HepG2 (cell line): ENCODE measurements around a stretch of chr14.

DNA sequence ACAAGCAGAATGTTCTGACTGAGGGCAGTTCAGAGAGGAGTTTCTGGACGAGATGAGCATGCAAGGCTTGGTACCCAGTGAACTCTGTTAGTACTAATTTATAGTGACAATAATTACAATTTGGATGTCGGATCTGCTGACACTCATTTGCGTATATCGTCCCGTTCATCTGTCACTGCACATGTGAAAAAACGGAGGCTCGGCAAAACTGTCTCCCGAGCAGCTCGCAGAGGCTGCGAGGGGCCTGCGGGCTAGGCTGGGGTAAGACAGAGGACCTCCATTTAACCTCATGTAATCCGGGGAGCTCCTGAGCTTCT, 275 bp downstream of the CINP start:
- RRBS, 2 experiments = 2 to 5% methylated on average over 1 of the region's 12 CpGs
CAGE:
- cytosol, long polyA minus RNA = no peak
- cytosol, long polyA plus RNA = no peak
- long polyA plus RNA = no peak
- nucleus, long polyA minus RNA = no peak
- nucleus, long polyA plus RNA = no peak

DNA sequence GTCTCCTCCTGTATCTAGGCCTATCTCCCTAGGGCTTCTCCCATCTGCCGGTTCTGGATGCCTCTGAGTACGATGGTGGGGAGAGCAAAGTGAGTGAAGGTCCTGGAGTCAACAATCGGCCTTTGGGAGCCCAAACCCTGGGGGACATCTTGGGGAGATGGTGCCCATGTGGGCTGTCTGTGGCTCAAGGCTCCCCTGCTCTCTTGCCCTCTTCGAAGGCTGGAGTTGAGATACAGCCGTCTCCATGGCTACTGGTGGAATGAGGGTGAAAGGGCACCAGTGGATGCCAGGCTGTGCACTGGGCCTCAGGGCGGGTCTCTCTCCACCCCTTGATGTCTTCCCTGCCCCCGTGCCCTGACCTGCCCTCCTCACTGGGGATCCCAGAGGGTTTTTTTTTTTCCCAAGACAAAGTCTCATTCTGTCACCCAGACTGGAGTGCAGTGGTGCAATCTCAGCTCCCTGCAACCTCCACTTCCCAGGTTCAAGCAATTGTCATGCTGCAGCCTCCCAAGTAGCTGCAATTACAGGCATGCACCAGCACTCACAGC, 2.0 kb upstream of the ANKRD9 start:
- RRBS, 2 experiments = no CpG with 5 or more reads among the region's 7 CpGs
CAGE:
- cytosol, long polyA minus RNA = no peak
- cytosol, long polyA plus RNA = no peak
- long polyA plus RNA = no peak
- nucleus, long polyA minus RNA = no peak
- nucleus, long polyA plus RNA = no peak

- RRBS, 2 experiments = no CpG with 5 or more reads among the region's 12 CpGs
CAGE:
- cytosol, long polyA minus RNA = no peak
- cytosol, long polyA plus RNA = no peak
- long polyA plus RNA = no peak
- nucleus, long polyA minus RNA = no peak
- nucleus, long polyA plus RNA = no peak
These were observed 1.3 kb downstream of the RCOR1 start for GRCh38 chr14:102593686-102594190.

DNA sequence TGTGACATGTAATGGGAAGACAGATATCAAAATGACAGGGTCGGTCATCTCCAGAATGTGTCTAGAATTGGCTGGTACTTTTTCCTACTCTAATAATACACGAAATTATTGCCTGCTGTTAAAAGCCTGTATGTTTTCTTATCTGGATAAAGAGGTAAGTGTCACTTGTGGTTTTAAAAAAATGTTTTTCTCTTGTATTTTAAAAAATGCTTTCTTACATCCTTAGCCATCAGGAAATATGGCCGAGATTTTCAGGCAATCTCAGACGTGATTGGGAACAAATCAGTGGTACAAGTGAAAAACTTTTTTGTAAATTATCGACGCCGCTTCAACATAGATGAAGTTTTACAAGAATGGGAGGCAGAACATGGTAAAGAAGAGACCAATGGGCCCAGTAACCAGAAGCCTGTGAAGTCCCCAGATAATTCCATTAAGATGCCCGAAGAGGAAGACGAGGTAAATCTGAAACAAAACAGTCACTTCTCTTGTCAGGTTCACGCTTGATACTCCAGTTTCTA, 55.2 kb upstream of the TRAF3 start:
- RRBS, 2 experiments = no CpG with 5 or more reads among the region's 10 CpGs
CAGE:
- cytosol, long polyA minus RNA = no peak
- cytosol, long polyA plus RNA = no peak
- long polyA plus RNA = no peak
- nucleus, long polyA minus RNA = no peak
- nucleus, long polyA plus RNA = no peak

DNA sequence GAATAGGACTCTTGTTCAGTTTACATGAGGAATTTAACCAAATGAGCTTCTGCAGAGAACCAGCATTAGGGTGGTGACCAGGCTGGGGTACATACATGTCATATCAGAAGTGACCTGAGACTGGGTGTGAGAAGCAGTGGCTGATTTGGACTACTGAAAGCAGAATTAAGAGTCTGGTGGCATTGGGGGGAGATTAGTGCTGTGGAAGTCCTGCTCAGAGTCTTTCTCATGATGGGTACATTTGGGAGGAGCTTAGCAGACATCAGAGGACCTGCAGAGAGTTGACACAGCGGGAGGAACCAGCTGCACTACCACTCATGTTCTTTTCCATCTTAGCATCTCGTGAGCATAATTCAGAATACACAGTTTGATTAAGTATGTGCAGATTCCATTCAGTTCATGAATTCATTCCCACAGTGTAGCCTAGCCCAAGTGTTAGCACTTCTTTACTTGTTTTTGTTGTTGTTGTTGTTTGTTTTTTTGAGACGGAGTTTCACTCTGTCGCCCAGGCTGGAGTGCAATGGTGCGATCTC, 21.8 kb downstream of the TRAF3 start:
- RRBS, 2 experiments = no CpG with 5 or more reads among the region's 5 CpGs
CAGE:
- cytosol, long polyA minus RNA = no peak
- cytosol, long polyA plus RNA = no peak
- long polyA plus RNA = no peak
- nucleus, long polyA minus RNA = no peak
- nucleus, long polyA plus RNA = no peak

DNA sequence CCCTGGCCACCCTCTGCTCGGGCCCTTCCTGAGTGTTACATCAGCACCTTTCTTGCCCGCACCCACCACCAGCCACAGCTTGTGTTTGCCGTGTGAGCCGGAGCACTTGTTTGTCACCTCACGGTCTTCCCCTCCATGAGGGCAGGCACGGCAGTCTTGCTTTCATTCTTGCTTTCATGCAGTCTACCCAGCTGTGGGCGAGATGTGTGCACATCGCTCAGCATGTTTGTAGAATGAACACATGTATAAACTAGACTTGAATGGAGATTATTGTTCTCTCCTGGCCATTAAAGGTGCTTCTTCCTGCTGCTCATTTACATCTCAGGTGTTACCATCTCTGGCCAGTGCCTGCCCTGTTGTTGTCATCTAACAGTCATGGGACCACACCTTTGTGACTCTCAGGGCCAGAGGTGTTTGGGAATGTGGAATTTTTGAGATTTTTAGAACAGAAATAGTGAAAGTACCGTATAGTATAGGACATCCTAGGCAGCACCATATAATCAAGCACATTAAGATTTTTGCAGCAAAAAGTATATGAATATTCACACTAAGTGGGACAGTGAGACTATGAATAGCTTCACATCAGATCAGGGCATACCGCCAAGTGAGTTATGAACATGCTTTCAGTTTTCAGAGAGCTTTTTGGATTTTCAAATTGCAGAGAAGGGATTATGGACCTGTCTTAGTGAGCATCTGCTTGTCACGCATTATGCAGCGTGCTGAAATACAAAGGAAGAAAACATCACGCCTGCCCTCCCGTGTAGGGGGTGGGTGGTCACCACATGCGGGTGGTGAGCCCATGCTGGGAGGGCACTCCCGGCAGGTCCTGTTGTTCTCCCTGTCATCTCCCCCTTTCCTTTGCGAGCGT, 42.3 kb downstream of the TRAF3 start:
- RRBS, 2 experiments = no CpG with 5 or more reads among the region's 18 CpGs
CAGE:
- cytosol, long polyA minus RNA = no peak
- cytosol, long polyA plus RNA = no peak
- long polyA plus RNA = no peak
- nucleus, long polyA minus RNA = no peak
- nucleus, long polyA plus RNA = no peak

GRCh38 chr14:102848898-102849573, 71.8 kb downstream of the TRAF3 start:
- RRBS, 2 experiments = no CpG with 5 or more reads among the region's 9 CpGs
CAGE:
- cytosol, long polyA minus RNA = no peak
- cytosol, long polyA plus RNA = no peak
- long polyA plus RNA = no peak
- nucleus, long polyA minus RNA = no peak
- nucleus, long polyA plus RNA = no peak

GRCh38 chr14:103055704-103056200, 1.6 kb downstream of the CDC42BPB start:
- RRBS, 2 experiments = 60% methylated on average over 2 of the region's 10 CpGs; no CpG with 5 or more reads in 1 of the 2 experiments
CAGE:
- cytosol, long polyA minus RNA = no peak
- cytosol, long polyA plus RNA = no peak
- long polyA plus RNA = no peak
- nucleus, long polyA minus RNA = no peak
- nucleus, long polyA plus RNA = no peak

DNA sequence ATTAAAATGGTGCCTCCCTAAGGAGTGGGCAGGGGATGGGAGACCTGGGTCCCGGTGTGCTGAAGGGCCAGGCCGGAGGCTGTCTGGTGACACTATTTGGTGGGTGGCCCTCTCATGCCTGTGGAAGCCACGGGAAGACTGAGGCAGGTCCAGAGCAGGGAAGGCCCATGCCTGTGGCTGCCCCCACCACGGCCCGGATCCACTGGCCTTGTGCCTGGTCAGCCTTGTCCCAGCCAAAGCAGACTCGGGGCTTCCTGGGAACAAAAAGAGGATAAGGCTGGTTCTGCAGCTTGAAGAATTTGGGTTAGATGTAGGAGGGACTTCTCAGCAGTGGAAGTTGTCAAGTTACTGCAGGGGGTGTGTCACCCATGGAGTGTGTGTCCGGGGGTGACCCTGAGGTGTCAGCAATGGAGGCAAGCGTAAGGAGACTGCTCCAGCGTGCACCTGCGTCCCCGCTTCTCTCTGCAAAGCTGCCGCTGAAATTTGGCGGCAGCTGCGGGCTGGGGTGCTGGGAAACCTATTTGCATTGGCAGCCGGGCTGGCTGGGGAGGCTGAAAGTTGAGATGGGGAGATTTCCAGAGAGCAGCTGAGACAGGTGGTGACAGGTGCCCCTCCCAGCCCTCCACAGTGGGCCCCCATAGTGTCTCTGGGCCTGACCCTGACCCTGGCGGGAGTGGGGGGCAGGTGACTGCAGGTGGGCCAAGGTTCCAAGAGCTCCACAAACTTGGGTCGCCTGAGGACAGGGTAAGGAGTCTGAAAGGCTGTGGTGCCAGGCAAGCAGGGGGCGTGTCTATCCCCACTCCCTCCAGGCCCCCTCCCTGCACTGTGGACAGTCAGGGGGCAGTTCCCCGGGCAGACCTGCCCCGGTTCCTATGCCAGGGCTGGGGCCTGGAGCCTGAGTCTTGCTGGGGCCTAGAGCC, 12.4 kb upstream of the TNFAIP2 start:
- RRBS, 2 experiments = no CpG with 5 or more reads among the region's 20 CpGs
CAGE:
- cytosol, long polyA minus RNA = no peak
- cytosol, long polyA plus RNA = no peak
- long polyA plus RNA = no peak
- nucleus, long polyA minus RNA = no peak
- nucleus, long polyA plus RNA = no peak

- RRBS, 2 experiments = no CpG with 5 or more reads among the region's 9 CpGs
CAGE:
- cytosol, long polyA minus RNA = no peak
- cytosol, long polyA plus RNA = no peak
- long polyA plus RNA = no peak
- nucleus, long polyA minus RNA = no peak
- nucleus, long polyA plus RNA = no peak
These were observed 2.2 kb upstream of the TNFAIP2 start for GRCh38 chr14:103121080-103121526.

DNA sequence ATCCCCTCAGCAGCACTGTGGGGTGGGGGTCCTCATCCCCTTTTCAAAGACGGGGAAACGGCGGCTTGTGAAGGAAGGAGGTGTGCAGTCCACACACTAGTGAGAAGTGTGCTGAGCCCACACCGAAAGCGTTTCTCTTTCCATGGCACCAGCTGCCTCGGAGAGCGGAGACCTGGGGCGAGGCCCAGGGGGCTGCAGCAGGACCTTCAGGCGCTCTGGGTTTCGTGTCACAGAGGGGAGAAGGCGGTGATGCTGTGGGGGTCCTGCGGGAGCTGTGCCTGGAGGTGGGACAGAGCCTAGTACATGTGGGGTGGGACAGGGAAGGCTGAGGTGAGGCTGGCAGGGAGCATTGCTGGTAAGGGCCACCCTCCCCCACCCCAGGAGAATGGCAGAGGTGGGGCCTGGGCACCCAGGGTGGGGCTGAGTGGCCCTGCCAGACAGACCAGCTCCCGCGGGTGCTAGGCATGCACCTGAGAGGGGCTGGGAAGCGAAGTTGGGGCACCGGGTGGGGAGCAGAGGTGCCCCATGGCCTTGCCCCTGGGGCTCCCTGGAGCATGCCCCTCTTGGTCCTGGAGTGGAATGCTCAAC, 1.1 kb downstream of the TNFAIP2 start:
- RRBS, 2 experiments = no CpG with 5 or more reads among the region's 16 CpGs
CAGE:
- cytosol, long polyA minus RNA = no peak
- cytosol, long polyA plus RNA = no peak
- long polyA plus RNA = no peak
- nucleus, long polyA minus RNA = no peak
- nucleus, long polyA plus RNA = no peak

DNA sequence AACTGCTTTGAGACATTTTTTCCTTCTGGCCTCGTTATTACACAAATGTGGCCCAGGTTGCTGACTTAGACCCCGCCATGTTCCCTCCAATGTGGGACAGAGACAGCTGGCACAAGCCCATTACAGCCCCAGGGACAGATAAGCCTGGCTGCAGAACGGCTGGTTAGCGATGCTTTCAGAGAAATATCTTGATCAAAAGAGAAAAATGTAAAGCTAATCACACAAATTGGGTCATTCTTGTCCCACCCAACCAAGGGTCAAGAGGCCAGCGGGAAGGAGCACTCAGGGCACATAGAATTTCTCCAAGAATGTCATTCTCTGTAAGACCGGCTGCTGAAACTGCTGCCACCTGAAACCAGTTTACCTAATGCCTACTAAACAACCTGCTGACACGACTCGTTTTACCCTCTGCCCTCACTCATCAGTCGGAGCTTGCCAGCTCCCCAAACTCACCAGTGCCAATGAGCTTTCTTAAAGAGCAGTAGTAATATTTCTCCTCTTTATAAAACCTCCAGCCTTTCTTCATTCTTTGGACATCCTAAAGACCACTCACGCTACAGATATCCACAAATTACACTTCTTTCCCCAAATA, 63.1 kb downstream of the TNFAIP2 start:
- RRBS, 2 experiments = no CpG with 5 or more reads among the region's 10 CpGs
CAGE:
- cytosol, long polyA minus RNA = no peak
- cytosol, long polyA plus RNA = no peak
- long polyA plus RNA = no peak
- nucleus, long polyA minus RNA = no peak
- nucleus, long polyA plus RNA = no peak

DNA sequence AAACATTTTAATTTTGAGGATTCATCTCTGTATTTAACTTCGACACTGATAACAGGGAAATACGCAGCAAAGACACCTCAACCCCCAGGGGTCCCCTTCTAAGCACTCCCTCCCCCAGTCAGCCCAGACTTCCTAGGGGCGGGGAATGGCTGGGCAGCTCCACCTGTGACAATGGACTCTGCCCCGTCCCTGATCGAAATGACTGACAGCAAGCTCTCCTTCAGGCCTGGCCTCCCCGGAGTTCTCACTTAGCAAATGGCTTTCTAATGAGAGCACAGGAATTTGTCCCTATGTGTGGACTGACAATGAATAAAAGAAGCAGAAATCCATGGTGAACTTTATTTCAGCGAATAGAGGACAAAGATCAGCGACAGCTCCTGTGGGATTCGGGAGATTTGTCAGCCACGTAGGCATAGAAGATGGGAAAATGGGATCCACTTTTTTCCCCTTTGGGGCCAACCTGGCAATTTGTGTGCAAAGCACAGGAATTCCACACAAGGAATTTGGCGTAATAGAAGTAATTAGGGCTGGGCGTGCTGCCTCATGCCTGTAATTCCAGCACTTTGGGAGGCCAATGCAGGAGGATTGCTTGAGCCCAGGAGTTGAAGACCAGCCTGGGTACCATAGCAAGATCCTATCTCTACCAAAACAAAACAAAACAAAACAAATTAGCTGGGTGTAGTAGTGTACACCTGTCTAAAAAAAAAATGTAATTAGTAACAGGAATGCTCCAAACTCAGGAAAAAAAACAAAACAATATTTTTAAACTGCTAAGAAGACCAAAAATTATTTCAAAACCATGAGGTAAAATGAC, 63.8 kb downstream of the TNFAIP2 start:
- RRBS, 2 experiments = no CpG with 5 or more reads among the region's 12 CpGs
CAGE:
- cytosol, long polyA minus RNA = no peak
- cytosol, long polyA plus RNA = no peak
- long polyA plus RNA = no peak
- nucleus, long polyA minus RNA = no peak
- nucleus, long polyA plus RNA = no peak

DNA sequence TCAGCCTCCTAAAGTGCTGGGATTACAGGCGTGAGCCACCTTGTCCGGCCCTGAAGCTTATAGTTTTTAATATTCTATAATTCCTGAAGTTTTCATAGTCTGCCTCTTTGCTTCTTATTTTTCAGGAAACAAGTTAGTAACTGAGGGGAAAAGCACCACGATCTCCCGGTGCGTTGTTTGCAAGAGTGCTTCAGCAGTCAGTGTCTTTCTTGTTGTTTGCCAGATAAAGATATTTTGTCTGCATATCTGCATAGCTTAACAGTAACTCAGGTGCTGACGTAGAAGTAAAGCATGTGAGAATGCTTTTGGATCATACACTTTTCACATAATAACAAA, 85.1 kb downstream of the TNFAIP2 start:
- RRBS, 2 experiments = no CpG with 5 or more reads among the region's 6 CpGs
CAGE:
- cytosol, long polyA minus RNA = no peak
- cytosol, long polyA plus RNA = no peak
- long polyA plus RNA = no peak
- nucleus, long polyA minus RNA = no peak
- nucleus, long polyA plus RNA = no peak

DNA sequence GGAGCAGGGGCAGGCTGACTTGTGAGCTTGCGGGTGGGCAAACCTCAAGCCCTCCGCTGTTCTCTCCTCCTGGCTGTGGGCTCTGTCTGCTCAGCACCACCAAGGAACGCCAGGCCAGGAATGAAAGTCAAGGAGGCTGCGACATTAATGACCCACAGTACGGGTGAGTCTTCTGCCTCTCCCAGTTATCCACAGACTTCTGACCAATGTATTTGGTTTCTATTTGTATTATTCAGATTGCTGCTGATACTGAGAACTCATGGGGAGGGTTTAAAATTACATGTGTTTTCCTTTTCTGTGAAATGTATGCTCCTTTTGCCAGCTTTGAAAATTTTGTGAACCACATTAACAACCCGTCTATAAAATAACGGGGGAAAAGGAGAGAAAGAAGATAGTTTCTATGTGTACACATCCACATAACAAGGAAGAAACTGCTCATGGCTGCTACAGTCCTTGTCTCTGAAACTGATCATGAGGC, 86.8 kb downstream of the TNFAIP2 start:
- RRBS, 2 experiments = no CpG with 5 or more reads among the region's 7 CpGs
CAGE:
- cytosol, long polyA minus RNA = no peak
- cytosol, long polyA plus RNA = no peak
- long polyA plus RNA = no peak
- nucleus, long polyA minus RNA = no peak
- nucleus, long polyA plus RNA = no peak

DNA sequence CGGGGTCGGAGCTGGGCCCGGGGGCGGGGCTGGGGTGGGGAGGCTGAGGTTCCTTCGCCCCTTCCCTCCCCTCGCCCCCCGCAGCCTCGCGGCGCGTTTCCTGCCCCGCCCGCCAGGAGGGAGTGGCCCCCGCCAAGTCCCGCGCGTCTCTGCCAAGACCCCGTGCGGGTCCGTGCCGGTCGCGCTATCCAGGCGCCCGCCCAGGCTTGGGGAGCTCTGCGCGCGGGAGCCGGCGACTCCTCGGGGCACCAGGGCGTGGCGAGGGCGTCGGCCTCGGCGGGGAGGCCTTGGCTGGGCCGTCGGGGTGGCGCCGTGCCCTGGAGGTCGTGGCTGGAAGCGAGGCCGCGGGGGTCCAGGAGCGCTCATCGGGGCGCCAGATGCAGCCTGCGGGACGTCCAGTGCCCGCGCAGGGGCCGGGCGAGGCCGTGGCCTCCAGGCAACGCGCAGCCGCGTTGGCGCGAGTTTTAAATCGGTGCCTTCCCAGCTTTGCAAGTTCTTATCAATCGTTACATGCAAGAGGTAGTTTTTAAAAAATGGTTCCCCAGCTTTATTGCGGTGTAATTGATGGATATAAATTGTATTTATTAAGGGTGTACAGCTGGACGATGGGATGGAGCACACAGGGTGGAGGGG, 97.4 kb downstream of the TNFAIP2 start:
- RRBS, 2 experiments = 91 to 93% methylated on average over 12 of the region's 65 CpGs
CAGE:
- cytosol, long polyA minus RNA = no peak
- cytosol, long polyA plus RNA = no peak
- long polyA plus RNA = no peak
- nucleus, long polyA minus RNA = no peak
- nucleus, long polyA plus RNA = no peak

- RRBS, 2 experiments = no CpG with 5 or more reads among the region's 4 CpGs
CAGE:
- cytosol, long polyA minus RNA = no peak
- cytosol, long polyA plus RNA = no peak
- long polyA plus RNA = no peak
- nucleus, long polyA minus RNA = no peak
- nucleus, long polyA plus RNA = no peak
These were observed 3.6 kb downstream of the EIF5 start for GRCh38 chr14:103337552-103338126.

GRCh38 chr14:103338898-103339987, 5.2 kb downstream of the EIF5 start:
- RRBS, 2 experiments = no CpG with 5 or more reads among the region's 13 CpGs
CAGE:
- cytosol, long polyA minus RNA = no peak
- cytosol, long polyA plus RNA = no peak
- long polyA plus RNA = no peak
- nucleus, long polyA minus RNA = no peak
- nucleus, long polyA plus RNA = no peak

DNA sequence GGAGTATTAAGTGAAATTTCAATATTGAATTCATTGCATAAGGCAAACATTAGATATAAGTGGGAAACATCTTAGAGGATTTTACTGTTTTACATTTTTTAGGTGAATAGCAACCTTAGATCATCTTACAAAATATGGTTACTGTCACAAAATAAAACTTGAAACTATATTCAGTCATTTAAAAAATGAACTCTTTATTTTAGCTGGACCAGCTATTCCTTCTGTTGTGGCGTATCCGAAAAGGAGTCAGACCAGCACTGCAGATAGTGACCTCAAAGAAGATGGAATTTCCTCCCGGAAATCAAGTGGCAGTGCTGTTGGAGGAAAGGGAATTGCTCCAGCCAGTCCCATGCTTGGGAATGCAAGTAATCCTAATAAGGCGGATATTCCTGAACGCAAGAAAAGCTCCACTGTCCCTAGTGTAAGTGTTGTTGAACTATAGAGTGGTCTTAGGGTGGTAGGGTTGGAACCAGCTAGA, 47.8 kb downstream of the CKB start:
- RRBS, 2 experiments = no CpG with 5 or more reads among the region's 5 CpGs
CAGE:
- cytosol, long polyA minus RNA = no peak
- cytosol, long polyA plus RNA = no peak
- long polyA plus RNA = no peak
- nucleus, long polyA minus RNA = start-site peak on the plus strand centred at position 420 of the sequence, 6 bp wide, 33 reads
- nucleus, long polyA plus RNA = no peak

DNA sequence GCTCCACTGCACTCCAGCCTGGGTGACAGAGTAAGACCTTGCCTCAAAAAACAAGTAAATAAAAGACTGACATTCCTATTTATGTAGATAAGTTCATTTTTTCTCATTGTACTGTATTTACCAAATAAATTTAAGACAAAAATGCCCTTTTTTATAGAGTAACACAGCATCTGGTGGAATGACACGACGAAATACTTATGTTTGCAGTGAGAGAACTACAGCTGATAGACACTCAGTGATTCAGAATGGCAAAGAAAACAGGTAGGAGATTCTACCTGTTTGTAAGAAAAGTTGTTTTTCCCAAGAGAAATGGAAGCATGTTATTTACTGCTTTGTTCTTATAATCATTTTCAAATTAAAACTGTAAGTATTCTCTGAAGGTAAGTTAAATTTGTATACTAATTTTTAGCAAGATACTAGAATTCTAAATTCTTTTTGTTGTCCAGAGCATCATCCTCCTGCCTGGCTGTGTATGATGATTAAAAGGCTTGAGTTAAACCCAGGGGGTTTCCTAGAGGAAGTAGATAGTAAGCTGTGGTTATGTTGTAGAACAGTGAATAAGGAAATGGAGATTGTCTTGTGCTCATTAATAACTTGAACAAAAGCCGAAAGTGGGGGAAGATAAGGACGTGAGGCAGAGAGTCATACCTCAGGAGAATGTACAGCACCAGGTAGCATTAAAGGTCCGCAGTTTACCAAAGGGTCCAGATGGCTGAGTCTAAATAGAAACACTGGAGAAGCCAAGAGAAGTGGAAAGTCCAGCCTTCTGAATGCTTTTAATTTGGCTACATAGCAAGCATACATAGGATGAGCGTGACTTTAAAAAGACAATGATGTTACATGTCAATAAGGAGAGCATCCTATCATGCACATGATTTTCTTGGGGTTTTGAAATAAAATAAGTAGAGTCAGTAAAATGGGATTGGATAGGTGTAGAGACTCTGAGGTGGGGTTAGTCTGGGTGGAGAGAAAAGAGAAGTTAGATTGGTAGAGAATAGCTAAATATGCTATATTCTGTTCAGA, 42.1 kb downstream of the CKB start:
- RRBS, 2 experiments = no CpG with 5 or more reads among the region's 6 CpGs
CAGE:
- cytosol, long polyA minus RNA = no peak
- cytosol, long polyA plus RNA = no peak
- long polyA plus RNA = no peak
- nucleus, long polyA minus RNA = no peak
- nucleus, long polyA plus RNA = no peak